ENCODE results near the genes NUCB2, KCNJ11, LDHA and UEVLD.

- PRO-cap = no peak
- RAMPAGE, long total RNA, 3 experiments = no peak in any of the 3 experiments
These were observed 118.8 kb downstream of the C11orf58 start for GRCh38 chr11:16857063-16857781.

DNA sequence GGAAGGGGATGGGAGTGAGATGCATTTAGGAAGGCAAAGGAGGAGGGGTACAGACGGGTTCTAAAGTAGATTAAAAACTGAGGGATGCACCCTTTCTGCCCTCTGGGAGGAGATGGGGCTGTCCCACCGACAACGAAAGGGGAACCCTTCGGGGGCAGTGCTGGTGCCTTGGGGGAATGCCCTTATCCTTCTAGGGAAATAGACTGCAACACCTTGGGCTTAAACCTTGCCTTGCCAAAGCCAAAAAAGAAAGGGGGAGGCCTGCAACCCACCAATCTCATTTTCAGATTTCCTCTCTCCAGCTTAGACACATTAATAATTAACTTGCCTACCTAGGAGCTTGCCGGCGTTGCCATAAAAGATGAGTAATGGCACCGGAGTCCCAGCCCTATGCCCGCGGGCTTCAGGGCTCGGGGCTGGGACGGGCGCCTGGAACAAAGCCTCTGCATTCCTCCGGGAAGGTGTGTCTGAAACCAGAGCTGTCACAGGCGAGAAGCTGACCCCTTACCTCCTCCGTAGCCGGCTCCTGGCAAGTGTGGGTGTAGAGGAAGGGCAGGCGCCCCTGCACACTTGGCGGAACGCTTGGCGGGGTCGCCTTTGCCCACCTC is 89.6 kb downstream of the PLEKHA7 start:
- PRO-cap = no peak
- RAMPAGE, long total RNA, 3 experiments = no peak in any of the 3 experiments

GRCh38 chr11:16936739-16937218 is 77.4 kb downstream of the PLEKHA7 start:
- PRO-cap = no peak
- RAMPAGE, long total RNA, 3 experiments = no peak in any of the 3 experiments

- PRO-cap = no peak
- RAMPAGE, long total RNA, 3 experiments = no peak in any of the 3 experiments
These were observed 45.1 kb downstream of the PLEKHA7 start for GRCh38 chr11:16968954-16969691.

DNA sequence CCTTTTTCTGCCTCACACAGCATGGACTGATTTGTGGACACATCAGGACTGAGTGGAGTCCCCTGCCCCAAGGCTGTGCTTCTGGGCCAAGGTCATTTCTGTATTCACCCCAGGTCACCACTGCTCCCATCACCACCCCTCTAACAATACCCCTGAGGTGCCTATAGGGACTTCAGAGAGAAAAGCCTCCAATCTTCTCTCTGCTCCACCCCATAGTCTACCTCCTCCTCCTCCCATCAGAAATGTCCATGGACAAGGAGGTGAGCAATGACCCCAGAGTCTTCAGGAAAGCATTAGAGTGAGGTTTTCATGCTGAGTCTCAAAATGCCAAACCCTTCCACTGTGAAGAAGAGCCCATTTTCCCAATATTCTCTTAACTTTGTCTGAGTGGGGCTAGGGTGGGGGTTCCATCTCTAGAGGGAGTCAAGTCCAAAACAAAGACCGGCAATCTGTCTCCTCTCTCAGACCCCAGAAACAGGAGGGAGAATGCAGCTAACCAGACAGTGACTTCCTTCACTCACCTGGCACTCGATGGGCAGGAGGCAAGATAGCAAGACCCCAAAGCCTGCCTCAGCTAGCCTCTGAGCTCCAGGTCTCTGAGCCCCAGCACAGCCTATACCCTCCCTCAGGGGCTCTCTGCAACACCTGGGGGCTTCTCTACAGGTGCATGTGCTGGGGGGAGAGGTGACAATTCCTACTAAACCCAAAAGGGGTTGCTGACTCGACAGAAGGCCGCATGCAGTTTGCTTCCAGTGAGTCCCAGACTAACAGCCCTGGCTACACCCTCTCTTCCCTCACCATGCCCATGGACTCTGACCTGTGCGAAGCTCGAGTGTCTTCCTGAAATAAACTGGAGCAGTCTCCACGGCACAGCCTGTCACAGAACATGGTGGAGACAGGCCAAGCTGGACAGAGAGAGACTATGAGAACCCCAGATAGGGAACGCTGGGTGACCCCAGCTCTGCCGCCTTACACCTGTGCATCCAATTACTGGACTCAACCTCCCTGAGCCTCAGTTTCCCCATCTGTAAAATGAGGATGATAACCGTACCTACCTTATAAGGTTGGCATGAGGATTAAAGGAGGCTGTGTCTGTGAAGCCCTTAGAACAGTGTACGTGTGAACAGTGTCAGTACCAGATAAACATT is 16.8 kb downstream of the PLEKHA7 start:
- PRO-cap = no peak
- RAMPAGE, long total RNA, 3 experiments = no peak in any of the 3 experiments

GRCh38 chr11:17074563-17074880 is 2.9 kb downstream of the RPS13 start:
- PRO-cap = no peak
- RAMPAGE, long total RNA, 3 experiments = no peak in any of the 3 experiments

DNA sequence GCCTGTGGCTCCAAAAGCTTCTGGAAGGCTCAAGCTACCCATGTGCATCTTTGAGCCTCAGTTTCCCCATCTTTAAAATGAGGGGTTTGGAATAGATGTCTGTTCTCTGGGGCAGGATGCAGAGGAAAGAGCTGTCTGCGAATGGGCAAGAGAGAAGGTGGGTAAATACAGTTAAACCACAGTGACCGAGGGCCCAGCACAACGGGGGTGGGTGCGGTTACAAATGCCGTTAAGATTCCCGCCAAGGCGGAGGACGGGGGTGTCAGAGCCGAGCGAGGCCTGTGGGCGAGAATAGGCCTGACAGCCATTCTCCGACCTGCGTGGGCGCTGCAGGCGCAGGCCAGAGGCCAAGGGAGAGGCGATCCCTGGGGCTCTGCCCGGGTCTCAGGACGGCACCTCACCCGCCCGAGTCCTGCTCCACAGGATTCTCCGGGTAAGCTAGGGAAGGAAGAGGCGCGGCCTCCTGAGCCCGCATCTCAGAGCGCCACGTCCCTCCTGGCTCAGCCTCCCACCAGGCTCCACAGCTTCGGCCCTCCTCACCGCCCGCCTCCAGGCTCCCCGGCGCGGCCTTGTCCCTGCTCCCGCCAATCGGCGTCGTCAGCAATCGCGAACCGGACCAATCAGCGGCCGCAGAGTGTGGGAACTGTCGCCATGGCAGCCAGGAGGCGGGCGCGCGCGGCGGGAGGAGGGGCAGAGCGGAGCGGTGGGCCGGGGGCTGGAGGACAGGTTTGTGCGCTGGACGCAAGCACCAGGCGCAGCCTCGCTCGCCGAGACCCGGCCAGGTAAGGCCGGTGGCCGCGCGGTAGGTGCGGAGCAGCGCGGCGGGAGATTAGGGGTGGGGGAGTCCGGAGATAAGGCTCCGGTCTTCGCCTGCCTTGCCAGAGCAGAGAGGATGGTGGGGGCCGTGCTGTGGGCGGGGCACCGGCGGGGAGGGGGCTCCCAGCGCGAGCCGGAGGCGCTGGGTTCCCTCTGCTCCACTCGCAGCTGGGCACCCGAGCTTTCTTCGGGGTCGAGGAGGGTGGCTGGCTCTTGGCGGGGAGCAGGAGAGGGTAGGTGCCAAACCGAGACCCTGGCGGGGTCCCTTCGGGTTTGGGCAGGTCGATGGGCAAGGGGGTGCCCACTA is at the start of gene NUCB2:
Gene NUCB2 (plus strand): TSS at position 693 of the 1,123 bp plus-strand sequence.
- PRO-cap = bidirectional peak, plus-strand start at position 693 of the sequence, minus-strand start at position 510 of the sequence
- RAMPAGE, long total RNA, 3 experiments = start-site peak on the plus strand in 3 of 3 experiments, centred at positions 705 to 955 of the sequence, 26 to 439 reads per replicate

- PRO-cap = unidirectional peak, minus-strand start at chr11:17386595; unidirectional peak, minus-strand start at chr11:17386675
- RAMPAGE, long total RNA, 3 experiments = no peak in any of the 3 experiments
These were observed 1.9 kb downstream of the KCNJ11 start for GRCh38 chr11:17386350-17387132.

GRCh38 chr11:17388594-17388977 is at the start of gene KCNJ11:
TSS of gene KCNJ11 (minus strand) at chr11:17388659.
- PRO-cap = no peak
- RAMPAGE, long total RNA, 3 experiments = no peak in any of the 3 experiments

DNA sequence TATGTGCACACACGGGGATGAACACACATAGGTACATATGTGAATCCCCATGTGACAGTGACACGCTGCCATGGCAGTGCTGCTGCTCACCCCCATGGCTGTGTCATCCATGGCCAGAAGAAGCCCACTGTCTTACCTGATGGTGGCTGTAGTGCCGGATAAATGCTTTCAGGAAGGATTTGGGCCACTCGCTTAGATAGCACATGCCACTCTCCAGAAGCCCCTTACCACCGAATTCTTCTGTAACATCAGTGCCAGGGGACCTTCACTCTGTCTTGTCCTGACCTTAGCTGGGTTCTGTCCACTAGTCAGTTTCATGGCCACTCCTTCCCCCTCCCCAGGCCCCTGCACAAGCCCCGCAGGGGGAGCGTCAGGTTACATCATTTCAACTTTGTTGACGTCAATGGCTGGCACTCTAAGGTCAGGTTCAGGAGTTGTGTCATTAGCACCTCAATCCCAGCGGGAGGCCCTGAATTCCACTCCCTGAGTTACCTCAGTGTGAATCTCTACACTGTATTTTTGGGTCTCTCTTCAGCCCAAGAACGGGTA is 10.6 kb downstream of the USH1C start:
- PRO-cap = no peak
- RAMPAGE, long total RNA, 3 experiments = no peak in any of the 3 experiments

GRCh38 chr11:17542138-17542606 is 2.0 kb downstream of the USH1C start:
- PRO-cap = no peak
- RAMPAGE, long total RNA, 3 experiments = no peak in any of the 3 experiments

GRCh38 chr11:17683151-17684242 is 35.9 kb upstream of the MYOD1 start:
- PRO-cap = no peak
- RAMPAGE, long total RNA, 3 experiments = no peak in any of the 3 experiments

- PRO-cap = no peak
- RAMPAGE, long total RNA, 3 experiments = no peak in any of the 3 experiments
These were observed 5.1 kb upstream of the MYOD1 start for GRCh38 chr11:17714094-17714872.

GRCh38 chr11:17921680-17922377 is 91.0 kb downstream of the SERGEF start:
- PRO-cap = no peak
- RAMPAGE, long total RNA, 3 experiments = no peak in any of the 3 experiments

- PRO-cap = no peak
- RAMPAGE, long total RNA, 3 experiments = no peak in any of the 3 experiments
These were observed 3.6 kb downstream of the SAA1 start for GRCh38 chr11:18269583-18270056.

DNA sequence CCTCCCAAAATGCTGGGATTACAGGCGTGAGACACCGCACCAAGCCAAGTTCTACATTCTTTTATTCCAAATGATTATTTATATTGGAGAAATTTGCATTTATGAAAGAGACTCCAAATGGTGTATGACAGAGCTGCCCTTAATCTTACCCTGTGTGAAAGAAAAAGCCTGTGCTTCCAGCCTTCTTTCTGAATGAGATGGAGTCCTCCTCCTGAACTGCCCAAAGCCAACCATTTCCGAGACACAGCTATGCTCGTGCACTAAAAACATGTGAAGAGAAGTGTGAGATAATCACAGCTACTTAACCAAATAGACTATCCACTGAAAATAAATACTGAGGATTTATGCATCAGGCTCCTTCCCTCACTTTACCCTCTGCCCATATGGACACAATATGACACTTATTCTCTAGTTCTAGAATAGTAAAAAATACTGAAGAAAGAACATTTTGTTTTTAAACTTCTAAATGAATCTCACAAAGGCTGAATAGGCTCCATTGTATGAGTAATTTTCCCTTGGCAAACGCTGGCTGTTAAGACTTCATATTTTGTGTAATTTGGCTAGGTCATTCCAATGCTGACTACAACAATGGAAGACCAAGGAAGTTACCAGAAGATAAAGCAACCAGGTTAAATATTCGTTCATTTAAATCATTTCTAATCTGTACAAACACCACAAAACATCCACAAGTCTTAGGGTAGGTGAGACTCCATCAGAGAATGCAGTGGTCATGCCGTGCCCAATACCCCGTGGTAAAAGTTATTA is 10.0 kb downstream of the HPS5 start:
- PRO-cap = no peak
- RAMPAGE, long total RNA, 3 experiments = no peak in any of the 3 experiments

- PRO-cap = no peak
- RAMPAGE, long total RNA, 3 experiments = no peak in any of the 3 experiments
These were observed 889 bp upstream of the LDHA start for GRCh38 chr11:18393534-18393814.

DNA sequence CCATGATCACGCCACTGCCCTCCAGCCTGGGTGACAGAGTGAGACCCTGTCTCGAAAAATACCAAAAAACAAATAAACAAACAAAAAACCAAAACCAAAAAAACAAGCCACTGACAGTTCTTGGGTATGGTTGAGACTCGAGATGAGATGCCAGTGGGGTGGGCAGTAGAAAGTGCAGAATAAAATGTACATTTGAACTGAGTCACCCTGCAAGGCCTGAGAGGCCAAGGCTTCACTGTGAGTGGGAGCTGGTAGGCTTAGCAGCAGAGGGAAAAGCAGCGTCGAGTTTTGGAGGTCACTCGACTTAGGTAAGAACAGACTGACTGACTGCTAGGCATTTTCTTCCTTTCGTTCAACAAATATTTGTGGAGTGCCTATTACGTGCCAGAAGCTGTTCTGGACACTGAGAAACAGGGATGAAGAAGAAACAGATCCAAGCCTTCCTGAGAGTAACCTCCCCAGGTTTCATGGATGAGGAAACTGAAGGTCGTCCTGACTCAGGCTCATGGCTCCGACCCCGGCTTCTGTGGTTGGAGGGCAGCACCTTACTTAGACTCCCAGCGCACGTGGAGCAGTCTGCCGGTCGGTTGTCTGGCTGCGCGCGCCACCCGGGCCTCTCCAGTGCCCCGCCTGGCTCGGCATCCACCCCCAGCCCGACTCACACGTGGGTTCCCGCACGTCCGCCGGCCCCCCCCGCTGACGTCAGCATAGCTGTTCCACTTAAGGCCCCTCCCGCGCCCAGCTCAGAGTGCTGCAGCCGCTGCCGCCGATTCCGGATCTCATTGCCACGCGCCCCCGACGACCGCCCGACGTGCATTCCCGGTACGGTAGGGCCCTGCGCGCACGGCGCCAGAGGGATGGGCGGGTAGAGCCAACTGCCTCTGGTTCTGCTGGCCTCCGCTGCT is at the start of gene LDHA:
Gene LDHA (plus strand): TSS at position 749 of the 905 bp plus-strand sequence.
- PRO-cap = bidirectional peak, plus-strand start at position 749 of the sequence, minus-strand start at position 618 of the sequence
- RAMPAGE, long total RNA, 3 experiments = start-site peak on the plus strand in 3 of 3 experiments, centred at position 762 of the sequence, 1,039 to 2,439 reads per replicate

DNA sequence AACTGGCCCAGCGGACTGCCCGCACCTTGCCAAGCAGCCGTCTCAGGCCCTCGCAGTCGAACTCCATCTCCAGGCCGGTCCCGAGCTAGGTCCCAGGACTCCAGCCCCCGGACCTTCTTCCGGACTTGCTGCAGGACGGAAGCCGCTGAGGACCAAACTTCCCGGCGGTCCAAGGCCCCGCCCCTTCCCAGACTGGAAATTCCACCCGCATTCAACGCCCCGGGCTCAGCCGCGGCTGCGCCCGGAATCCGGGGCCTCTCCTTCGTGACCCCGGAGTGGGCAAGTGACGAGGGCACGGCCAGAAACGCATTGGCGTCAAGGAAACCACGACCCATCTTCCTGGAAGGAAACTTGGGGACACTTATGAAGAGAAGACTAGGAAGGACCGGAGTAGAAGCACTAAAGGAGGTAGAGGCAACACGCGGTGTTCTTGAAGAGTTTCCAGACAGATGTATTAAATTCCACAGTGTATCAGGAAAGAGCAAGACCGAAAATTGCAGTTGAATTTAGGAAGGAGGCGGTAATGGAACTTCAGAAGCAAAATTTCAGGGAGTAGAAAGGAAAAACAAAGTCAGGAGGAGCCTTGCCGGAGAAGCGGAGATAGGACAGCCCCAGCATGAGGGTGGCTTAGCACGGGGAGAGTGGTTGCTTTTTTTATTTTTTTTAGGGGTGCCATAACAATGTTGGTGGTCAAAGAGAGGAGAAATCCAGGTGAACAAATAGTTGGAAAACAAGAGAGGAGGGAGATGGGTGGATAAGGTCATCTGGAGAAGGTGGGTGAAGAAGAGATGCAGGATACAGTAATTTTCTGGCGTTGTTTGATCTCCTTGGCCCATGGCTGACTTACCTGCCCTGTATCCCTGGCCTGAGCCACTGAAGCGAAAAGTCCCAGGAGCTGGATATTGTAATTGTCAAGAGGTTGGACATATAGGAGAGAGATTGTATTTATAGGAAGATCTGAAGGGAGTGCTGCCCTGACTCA is at the start of gene UEVLD:
Gene UEVLD (minus strand): TSS at position 147 of the 982 bp plus-strand sequence.
- PRO-cap = bidirectional peak, plus-strand start at position 214 of the sequence, minus-strand start at position 127 of the sequence
- RAMPAGE, long total RNA, 3 experiments = start-site peak on the plus strand in 3 of 3 experiments, centred at positions 229 to 245 of the sequence, 19 to 96 reads per replicate

DNA sequence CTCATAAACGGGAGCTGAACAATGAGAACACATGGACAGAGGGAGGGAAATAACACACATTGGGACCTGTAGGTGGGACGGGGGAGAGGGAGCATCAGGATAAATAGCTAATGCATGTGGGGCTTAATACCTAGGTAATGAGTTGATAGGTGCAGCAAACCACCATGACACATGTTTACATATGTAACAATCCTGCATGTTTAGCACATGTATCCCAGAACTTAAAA is 52.1 kb upstream of the PTPN5 start:
- PRO-cap = no peak
- RAMPAGE, long total RNA, 3 experiments = no peak in any of the 3 experiments

Measured in subcutaneous adipose tissue (tissue), 3 donors.